ENCODE measurements around the gene STX1B.

- PRO-cap, result no peak
Measured at GRCh38 chr16:30998953-31000008, 11.2 kb downstream of the STX1B start.

- PRO-cap, result no peak
Measured at GRCh38 chr16:31010174-31011251, at the start of gene STX1B. TSS of gene STX1B (minus strand) at chr16:31010638.

GRCh38 chr16:31033686-31034124 is 347 bp downstream of the STX4 start:
- PRO-cap, result no peak

DNA sequence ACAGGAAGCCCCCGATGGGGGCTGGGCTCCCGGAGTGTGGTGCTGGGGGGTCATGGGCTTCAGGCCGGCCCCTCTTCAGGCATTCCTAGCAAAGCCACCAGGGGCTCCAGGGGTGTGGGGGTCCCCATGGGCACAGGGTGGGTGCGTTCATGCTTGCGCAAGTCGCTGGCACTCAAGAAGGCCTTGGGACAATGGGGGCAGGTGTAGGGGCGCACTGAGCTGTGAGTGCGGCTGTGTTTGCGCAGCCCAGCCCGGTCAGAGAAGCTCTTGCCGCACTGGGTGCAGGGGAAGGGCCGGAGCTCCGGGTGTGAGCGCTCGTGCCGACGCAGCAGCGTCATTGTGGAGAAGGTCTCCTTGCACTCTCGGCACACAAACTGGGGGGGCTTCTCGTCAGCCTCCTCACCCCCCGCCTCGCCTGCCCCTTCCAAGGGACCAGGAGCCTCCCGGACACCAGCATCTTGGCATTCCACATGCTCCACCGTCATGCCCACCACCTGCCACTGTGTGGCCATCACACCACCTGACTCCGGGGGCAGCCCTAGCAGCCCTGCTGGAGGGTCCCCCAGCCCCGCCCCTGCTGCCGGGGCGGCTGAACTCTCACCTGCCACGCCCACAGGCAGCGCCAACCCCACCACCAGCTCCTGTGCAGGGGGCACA is 12.9 kb downstream of the ZNF668 start:
- PRO-cap, result no peak

DNA sequence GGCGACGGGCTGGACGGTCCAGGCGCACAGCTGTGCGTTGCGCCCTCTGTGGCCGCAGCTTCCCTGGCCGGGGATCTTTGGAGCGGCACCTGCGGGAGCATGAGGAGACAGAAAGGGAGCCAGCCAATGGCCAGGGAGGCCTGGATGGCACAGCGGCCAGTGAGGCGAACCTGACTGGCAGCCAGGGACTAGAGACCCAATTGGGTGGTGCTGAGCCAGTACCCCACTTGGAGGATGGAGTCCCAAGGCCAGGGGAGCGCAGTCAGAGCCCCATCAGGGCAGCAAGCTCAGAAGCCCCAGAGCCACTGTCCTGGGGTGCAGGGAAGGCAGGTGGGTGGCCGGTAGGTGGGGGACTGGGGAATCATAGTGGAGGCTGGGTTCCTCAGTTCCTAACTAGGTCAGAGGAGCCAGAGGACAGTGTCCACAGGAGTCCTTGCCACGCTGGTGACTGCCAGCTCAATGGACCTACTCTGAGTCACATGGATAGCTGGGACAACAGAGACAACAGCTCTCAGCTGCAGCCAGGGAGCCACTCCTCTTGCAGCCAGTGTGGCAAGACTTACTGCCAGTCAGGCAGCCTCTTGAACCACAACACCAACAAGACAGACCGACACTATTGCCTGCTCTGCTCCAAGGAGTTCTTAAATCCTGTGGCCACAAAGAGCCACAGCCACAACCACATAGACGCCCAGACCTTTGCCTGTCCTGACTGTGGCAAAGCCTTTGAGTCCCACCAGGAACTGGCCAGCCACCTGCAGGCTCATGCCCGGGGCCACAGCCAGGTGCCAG is 6.4 kb downstream of the ZNF646 start:
- PRO-cap, result no peak

GRCh38 chr16:31130208-31131424 is 4.9 kb downstream of the PRSS8 start:
- PRO-cap, result bidirectional peak, plus-strand start at chr16:31130484, minus-strand start at chr16:31130382; unidirectional peak, minus-strand start at chr16:31130690

GRCh38 chr16:31147973-31148853 is 1.7 kb downstream of the PRSS36 start:
- PRO-cap, result bidirectional peak, plus-strand start at chr16:31148455, minus-strand start at chr16:31148304

DNA sequence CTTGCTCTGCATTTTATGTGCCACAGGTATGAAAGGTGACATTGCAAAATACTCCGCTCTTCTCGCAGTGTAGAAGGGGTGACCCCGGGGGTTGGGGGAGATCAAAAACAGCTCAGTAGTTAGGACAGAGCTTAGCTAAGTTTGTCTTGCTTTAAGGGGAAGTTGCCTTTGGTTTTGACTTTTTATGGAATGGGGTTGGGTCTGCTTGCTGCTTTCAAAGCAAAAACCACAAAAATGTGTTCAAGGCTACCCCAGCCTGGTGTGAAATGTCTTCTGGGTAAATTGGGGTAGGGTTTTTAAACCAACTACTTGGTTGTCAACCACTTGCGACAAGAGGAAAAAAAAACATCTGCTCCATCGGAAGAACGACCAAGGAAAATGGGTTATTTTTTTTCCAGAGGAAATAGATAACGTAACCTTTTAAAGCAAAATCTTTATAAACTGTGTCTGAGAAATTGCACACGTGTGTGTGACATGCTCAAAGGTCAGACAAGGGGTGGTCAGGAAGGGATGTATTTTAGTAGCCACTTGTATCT is 6.3 kb downstream of the FUS start:
- PRO-cap, result no peak

DNA sequence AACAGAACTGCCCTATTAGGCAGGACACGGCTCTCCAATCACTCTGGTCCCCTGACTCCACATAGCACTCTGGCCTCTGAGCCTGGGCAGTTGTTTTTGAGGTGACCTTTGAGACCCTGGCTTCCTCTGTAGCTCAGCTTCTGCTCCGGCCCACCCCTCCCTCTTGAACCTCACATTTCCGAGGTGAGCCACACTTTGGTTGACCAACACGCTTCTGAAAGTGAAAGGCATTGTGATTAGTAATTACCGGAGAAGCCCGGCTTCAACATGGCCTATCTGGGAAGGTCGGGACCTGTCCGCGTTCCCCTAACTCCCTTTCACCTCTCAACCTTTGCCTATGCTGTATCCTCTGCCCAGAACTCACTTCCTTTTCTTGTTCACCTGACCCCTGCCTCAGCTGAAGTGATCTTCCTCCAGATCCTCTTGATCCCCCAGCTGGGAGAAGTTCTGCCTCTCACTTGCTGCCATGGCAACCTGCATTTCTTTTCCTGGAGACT is 10.2 kb upstream of the ITGAX start:
- PRO-cap, result no peak

GRCh38 chr16:31373163-31373676 is 18.2 kb downstream of the ITGAX start:
- PRO-cap, result no peak

DNA sequence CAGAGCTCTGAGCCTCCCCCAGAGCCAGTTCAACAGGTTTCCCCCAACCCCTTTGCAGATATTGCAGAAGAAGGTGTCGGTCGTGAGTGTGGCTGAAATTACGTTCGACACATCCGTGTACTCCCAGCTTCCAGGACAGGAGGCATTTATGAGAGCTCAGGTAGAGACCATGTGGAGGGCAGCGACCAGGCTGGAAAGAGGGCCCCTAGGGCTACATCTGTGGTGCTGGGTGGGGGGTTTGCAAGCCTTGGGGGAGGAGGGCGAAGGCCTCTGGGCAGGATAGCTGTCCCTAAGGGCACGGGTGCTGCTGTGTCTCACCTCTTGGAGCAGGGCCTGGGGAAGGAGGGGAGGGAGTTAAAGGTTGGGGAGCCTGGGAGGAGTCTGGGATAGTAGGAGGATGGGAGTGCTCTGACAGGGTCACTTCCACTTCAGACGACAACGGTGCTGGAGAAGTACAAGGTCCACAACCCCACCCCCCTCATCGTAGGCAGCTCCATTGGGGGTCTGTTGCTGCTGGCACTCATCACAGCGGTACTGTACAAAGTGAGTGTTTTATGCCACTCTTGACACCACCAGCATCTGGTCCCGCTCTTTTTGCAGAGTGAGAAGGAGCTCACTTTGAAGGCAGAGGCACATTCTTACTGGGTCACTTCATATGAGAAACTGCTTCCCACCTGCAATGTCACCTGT is 12.5 kb upstream of the ITGAD start:
- PRO-cap, result no peak

DNA sequence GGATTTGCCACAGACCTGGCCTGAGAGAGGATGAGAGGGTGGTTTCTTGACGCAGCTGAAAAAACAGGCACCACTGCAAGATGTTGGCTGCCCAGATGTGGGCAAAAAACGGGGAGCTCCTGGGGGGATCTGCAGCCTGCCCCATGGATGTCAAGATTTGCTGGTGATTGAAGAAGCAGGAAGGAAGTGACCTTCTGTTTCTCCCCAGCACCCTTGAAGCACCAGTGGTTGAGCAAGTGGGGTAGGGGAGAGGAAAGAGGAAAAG is 6.9 kb downstream of the ITGAD start:
- PRO-cap, result unidirectional peak, minus-strand start at position 159 of the sequence

GRCh38 chr16:31404378-31405074 is 11.4 kb downstream of the ITGAD start:
- PRO-cap, result no peak

- PRO-cap, result no peak
Measured at GRCh38 chr16:31428969-31429168, 709 bp upstream of the COX6A2 start.

- PRO-cap, result no peak
Measured at GRCh38 chr16:31429254-31430165, 1.4 kb upstream of the COX6A2 start.

- PRO-cap, result unidirectional peak, minus-strand start at chr16:31488976
Measured at GRCh38 chr16:31488901-31489134, 5.9 kb downstream of the SLC5A2 start.

DNA sequence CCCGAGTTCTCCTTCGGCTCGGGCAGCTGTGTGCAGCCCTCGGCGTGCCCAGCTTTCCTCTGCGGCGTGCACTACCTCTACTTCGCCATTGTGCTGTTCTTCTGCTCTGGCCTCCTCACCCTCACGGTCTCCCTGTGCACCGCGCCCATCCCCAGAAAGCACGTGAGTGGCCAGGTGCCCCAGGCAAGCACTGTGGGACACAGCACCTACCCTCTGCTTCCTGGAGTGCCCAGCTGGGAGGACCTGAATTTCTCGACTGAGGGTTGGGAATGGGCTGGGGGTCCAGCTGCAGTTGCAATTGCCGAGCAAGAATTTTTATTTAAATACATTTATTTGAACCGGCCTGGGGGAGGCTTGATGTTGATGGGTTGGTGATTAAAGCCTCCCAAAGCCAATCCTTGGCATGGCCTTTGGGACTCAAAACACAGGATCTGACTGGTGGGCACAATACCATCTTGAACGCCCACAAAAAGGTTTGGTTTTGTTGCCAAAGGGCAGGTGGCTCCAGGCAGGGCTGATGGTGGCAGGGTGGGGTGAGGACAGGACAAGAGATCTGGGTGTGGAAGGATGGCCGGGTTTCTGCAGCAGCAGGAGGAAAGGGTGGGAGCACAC is 6.4 kb downstream of the SLC5A2 start:
- PRO-cap, result no peak

GRCh38 chr16:31537259-31538095 is 9.8 kb downstream of the AHSP start:
- PRO-cap, result bidirectional peak, plus-strand start at chr16:31537665, minus-strand start at chr16:31537711

DNA sequence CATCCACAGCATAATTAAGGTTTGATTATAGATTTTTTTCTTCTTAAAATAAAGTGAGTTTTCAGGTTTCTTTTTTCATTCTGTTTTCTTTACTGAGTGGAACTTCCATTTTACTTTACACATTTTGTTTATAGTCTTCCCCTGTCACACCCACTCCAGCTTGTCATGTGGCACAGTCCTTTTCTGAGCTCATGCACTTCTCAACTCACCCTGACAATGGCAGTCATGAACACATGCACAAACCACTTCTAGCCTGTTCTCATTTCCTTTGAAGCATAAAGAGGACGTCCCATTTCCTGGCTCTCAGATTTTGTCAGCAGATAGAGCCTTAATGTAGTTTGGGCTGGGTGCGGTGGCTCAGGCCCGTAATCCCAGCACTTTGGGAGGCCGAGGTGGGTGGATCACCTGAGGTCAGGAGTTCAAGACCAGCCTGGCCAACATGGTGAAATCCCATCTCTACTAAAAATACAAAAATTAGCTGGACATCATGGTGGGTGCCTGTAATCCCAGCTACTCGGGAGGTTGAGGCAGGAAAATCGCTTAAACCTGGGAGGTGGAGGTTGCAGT is 17.3 kb upstream of the KRBOX5 start:
- PRO-cap, result no peak

DNA sequence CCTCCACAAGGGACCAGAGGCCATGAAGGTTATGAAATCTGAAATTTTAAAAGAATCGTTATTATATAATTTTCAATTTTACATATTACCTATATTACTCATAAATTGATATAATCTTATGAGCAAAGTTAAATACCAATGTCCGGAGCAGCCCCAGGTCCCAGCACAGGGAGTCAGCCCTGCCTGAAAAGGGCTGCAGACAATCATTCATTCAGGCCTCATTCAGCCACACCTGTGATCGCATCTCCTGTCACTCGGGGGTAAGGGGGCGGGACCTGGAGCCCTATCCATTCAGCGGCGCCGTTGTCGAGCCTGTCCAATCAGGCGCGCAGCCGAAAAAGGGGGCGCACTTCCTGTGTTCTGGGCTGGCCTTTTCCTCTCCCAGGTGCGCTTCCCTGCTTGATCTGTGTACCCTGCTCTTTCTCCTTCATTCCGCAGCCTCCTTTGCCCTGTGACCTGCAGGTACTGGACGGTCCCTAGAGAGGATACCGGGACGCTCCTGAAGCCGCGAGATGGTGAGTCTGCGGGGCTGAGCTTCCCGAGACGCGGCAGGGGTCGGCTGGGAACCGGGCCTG is 12.7 kb upstream of the KRBOX5 start:
- PRO-cap, result bidirectional peak, plus-strand start at position 390 of the sequence, minus-strand start at position 262 of the sequence

Measured in left lung (tissue), 1 donor.